Upper lobe of left lung (tissue), 5 donors: ENCODE results near the genes ZNF814, ZNF418, C19orf18 and ZNF584.

DNA sequence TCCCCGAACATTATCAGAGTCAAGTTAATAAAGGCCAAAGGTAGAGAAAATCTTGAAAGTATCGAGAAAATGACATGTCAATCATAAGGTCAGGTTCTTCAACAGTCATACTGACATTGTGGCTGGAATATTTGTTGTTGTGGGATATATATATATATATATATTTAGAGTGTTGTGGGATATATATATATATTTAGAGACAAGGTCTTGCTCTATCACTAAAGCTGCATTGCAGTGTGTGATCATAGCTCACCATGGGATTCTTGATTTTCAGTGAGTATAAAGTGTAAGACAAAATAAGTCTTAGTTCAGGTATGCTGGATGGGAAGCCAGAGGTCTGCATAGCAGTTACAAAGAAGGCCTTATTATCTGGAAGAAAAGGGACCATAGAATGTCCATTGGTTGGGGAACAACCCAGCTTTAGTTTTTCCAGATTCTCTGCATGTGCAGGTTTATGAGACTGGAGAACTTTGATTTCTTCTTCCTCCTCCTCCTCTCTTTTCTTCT lies 30.7 kb downstream of the EPN1 start:
- PRO-cap, 2 experiments, result no peak in any of the 2 experiments
- RAMPAGE, long total RNA, 4 experiments, result no peak in any of the 4 experiments

DNA sequence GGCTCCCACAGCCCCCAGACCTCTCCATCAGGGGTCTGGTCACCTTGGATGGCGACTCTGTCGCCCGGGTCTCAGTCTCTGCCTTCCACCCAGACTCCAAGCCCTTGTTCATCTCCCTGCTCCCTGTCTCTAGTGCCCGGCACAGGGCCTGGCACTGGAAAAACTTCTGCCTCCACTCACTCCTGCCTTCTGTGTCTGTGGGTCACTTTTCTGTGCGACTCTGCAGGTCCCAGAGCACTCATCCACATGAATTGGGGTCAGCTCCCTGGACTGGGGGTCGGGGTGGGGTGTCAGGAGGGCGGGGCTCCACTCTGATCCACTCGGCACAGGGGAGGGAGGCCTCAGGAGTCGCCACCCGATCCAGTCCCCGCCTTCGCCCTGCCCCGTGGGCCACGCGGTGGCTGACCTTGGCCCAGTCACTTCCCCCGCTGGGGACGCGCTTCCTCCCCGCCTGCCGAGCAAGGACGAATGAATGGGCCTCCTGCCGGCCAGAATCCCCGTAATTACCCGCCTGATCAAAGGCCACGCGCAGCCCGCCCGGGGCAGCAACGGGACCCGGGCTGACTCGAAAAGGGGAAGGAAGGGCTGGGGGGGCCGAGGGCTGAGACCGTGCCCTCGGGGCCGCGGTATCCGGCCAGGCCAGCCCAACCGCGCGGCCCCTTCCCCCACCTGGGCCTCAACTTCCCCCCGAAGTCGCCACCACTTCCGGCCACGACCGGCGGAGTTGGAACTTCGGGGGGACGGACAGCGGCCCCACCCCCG lies 860 bp downstream of the ZNF787 start:
- PRO-cap, 2 experiments, result peak in 1 of 2 experiments; most common plus-strand start position 464 of the sequence (in 1); most common minus-strand start position 380 of the sequence (in 1)
- RAMPAGE, long total RNA, 4 experiments, result start-site peak on the minus strand in 1 of 4 experiments, centred at position 382 of the sequence, 7 reads per replicate

DNA sequence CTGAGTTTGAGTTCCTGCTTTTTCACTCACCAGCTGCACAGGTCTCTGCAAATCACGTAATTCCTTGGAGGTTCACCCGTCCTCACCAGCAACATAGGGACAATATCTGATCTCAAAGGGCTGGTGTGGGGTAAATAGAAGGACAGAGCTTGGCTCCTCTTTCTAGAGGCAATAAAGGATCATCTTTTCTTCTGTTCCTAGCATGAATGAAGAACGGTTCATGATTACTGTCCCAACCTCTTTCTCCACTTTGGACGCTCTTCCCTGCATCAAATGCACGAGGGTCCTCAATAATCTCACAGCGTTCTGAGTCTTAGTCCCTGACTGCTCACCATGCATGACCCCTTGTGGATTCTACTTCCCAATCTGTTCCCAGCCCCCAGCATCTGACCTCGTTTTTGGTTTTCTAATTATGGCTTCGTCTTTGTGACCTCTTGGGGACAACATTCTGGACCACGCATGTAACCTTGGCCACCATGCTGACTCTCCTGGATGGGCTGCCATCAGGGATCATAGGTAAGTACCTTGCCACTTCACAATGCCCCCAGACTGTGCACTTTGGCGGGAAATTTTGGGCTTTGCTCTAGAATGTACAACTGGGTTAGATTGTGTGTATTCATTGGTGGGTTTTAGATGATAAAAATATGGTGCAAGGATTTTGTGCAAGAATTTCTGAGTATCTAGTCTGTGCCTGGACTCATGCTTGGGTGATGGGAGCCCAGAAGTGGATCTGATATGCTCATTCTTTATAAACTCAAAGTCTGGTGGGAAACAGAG lies 11.3 kb downstream of the EDDM13 start:
- PRO-cap, 2 experiments, result no peak in any of the 2 experiments
- RAMPAGE, long total RNA, 4 experiments, result no peak in any of the 4 experiments

DNA sequence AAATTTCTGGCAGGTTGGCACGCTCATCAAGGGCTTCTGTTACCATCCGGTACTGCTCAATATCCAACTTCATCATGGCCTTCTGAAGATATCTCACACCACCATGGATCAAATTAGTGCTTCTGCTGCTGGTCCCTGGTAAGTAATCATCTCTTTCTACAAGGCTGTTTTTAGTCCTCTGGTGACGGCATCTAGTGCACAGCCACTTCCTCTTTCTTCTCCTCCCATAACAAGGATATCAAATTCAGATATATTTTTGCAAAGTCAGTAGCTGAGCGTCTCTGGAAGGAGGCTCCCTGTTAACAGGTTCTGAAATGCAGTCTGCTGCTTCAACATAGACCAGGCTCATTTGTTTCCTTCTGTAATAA lies 7.2 kb upstream of the ZSCAN5A start:
- PRO-cap, 2 experiments, result no peak in any of the 2 experiments
- RAMPAGE, long total RNA, 4 experiments, result no peak in any of the 4 experiments

GRCh38 chr19:56966811-56967432 lies 126.4 kb upstream of the PEG3 start:
- PRO-cap, 2 experiments, result no peak in any of the 2 experiments
- RAMPAGE, long total RNA, 4 experiments, result no peak in any of the 4 experiments

- PRO-cap, 2 experiments, result no peak in any of the 2 experiments
- RAMPAGE, long total RNA, 4 experiments, result no peak in any of the 4 experiments
Measured at GRCh38 chr19:56973577-56974105, 133.1 kb upstream of the PEG3 start.

GRCh38 chr19:57306475-57307249 lies 13.6 kb upstream of the ZNF543 start:
- PRO-cap, 2 experiments, result no peak in any of the 2 experiments
- RAMPAGE, long total RNA, 4 experiments, result no peak in any of the 4 experiments

- PRO-cap, 2 experiments, result no peak in any of the 2 experiments
- RAMPAGE, long total RNA, 4 experiments, result no peak in any of the 4 experiments
Measured at GRCh38 chr19:57308068-57308707, 12.1 kb upstream of the ZNF543 start.

- PRO-cap, 2 experiments, result no peak in any of the 2 experiments
- RAMPAGE, long total RNA, 4 experiments, result start-site peak on the plus strand in 1 of 4 experiments, at chr19:57390410-57390705 at its widest, 11 reads per replicate
Measured at GRCh38 chr19:57390195-57391039, 763 bp downstream of the ZNF548 start.

GRCh38 chr19:57684082-57684869 lies 2.5 kb downstream of the ZNF551 start:
- PRO-cap, 2 experiments, result no peak in any of the 2 experiments
- RAMPAGE, long total RNA, 4 experiments, result start-site peak on the plus strand in 1 of 4 experiments, at chr19:57684173-57684541 at its widest, 7 reads per replicate

GRCh38 chr19:57815208-57815976 lies 679 bp upstream of the ZNF552 start:
- PRO-cap, 2 experiments, result no peak in any of the 2 experiments
- RAMPAGE, long total RNA, 4 experiments, result no peak in any of the 4 experiments

GRCh38 chr19:57850537-57851108 lies 964 bp downstream of the ZNF587 start:
- PRO-cap, 2 experiments, result no peak in any of the 2 experiments
- RAMPAGE, long total RNA, 4 experiments, result no peak in any of the 4 experiments

DNA sequence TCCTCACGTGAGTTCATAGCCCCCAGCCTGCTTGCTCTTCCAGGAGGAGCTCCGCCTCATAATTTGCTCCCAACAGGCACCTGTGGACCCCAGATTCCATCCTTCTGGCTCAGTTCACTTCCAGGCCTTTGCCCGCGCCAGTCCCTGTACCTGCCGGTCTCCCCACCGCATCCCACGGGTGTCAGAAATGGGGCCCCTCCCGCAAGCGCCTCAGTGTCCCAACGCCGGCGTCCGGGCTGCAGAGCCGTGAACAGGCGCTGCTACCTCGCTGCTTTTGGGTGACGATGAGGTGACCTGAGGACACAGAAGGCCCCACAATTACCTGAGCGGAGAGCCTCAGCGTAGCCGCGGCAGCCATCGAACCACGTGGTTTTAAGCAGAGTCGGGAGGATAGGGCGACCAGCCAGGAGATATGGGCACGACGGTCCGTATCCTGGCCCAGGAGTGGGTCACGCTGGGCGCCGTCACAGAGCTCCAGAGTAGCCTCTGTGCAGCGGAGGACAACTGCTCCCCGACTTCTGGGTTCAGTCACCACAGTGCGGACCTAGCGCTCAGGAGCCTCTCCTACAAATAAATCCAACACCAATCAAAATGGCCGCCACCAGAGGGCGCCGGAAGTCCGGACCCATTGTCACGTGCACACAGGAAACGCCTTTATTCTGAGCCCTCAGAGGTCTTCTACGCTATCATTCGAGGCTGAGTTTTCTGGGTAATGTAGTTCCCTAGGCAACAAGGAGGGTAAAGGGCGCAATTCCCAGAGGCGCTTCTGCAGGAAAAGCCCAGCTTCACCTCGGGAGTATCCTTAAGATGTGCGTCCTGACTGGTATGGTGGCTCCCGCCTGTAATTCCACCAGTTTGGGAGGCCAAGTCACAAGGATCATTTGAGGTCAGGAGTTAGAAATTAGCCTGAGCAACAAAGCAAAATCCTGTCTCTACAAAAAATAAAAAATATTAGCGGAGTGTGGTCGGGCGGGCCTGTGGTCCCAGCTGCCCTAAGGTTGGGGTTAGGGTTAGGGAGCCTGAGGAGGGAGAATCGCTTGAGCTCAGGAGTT lies at the start of gene ZNF814:
Gene ZNF814 (minus strand): TSS at position 593 of the 1,052 bp plus-strand sequence.
- PRO-cap, 2 experiments, result peak in 2 of 2 experiments; most common minus-strand start position 544 of the sequence (in 1)
- RAMPAGE, long total RNA, 4 experiments, result start-site peak on the minus strand in 4 of 4 experiments, centred at positions 565 to 589 of the sequence, 15 to 95 reads per replicate

DNA sequence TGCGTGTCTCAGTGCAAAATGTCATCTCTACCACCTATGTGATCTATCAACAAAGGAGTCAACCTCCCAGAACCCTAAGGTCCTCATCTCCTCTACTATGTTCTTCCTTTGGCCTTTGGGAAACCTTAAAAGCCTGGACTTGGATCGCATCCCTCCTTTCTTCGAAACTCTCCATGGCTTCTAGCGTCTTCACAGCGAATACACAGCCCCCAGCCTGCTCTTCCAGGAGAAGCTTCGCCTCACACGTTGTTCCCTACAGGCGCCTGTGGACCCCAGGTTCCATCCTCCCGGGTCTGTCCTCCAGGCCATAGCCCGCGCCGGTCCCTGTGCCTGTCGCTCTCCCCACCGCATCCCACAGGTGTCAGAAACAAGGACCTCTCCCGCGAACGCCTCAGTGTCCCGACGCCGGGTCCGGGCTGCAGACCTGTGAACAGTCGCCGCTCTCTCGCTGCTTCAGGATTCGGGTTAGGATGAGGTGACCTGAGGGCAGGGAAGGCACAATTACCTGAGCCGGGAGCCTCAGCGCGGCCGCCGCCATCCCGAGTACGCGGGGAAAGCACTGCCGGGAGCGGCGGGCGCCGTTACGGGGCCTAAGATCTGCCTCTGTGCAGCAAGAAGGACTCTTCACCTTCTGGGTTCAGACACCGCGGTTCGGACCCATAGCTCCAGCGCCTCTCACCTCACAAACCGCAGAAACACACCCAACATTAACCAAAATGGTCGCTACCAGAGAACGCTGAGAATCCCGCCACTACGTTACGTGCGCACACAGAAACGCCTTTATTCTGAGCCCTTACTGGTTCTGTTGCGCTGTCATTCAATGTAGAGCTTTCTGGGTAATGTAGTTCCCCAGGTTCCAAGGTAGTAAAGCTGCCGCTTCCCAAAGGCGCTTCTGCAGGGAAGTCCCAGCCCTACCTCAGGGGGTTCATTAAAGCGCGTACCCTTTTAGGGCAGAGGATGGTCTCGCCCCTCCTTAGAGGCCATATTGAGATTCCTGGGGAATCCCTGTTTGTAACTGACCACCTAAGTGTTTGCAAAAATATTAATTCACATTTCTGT lies at the start of gene ZNF418:
Gene ZNF418 (minus strand): TSS at position 747 of the 1,059 bp plus-strand sequence.
- PRO-cap, 2 experiments, result peak in 1 of 2 experiments; most common minus-strand start position 747 of the sequence (in 1)
- RAMPAGE, long total RNA, 4 experiments, result start-site peak on the minus strand in 2 of 4 experiments, centred at positions 739 to 741 of the sequence, 19 to 22 reads per replicate

- PRO-cap, 2 experiments, result no peak in any of the 2 experiments
- RAMPAGE, long total RNA, 4 experiments, result no peak in any of the 4 experiments
Measured at GRCh38 chr19:57974422-57974787, at the start of gene C19orf18. TSS of gene C19orf18 (minus strand) at chr19:57974534.

DNA sequence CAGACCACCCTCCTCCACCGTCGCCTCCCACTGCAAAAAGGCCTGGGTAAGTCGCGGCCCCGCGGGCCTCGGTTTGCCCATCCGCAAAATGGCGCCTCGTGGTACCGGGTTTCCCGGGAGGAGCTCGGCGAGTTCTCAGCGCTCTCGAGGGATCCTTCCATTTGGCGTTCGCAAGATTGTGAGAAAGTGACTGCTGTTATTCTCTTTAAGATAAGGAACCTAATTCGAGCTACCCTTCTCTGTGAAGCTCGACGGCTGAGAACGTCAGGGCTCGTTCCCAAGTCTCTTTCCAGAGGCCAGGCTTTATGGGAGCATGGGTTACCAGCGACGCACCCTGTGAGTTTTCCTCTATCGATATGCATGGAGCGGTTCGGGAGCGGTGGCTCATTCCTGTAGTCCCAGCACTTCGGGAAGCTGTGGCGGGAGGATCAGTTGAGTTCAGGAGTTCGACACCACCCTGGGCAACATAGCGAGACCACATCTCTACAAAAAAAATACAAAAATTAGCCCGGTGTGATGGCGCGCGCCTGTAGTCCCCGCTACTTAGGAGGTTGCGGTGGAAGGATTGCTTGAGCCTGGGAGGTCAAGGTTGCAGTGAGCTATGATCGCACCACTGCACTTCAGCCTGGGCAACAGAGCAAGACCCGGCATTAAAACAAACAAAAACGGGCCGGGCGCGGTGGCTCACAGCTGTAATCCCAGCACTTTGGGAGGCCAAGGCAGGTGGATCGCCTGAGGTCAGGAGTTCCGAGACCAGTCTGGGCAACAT lies 565 bp upstream of the ZNF606 start:
- PRO-cap, 2 experiments, result no peak in any of the 2 experiments
- RAMPAGE, long total RNA, 4 experiments, result no peak in any of the 4 experiments

GRCh38 chr19:58089698-58090257 lies 8.3 kb downstream of the ZSCAN18 start:
- PRO-cap, 2 experiments, result no peak in any of the 2 experiments
- RAMPAGE, long total RNA, 4 experiments, result no peak in any of the 4 experiments

GRCh38 chr19:58186352-58186844 lies 3.5 kb downstream of the ZNF274 start:
- PRO-cap, 2 experiments, result no peak in any of the 2 experiments
- RAMPAGE, long total RNA, 4 experiments, result no peak in any of the 4 experiments

DNA sequence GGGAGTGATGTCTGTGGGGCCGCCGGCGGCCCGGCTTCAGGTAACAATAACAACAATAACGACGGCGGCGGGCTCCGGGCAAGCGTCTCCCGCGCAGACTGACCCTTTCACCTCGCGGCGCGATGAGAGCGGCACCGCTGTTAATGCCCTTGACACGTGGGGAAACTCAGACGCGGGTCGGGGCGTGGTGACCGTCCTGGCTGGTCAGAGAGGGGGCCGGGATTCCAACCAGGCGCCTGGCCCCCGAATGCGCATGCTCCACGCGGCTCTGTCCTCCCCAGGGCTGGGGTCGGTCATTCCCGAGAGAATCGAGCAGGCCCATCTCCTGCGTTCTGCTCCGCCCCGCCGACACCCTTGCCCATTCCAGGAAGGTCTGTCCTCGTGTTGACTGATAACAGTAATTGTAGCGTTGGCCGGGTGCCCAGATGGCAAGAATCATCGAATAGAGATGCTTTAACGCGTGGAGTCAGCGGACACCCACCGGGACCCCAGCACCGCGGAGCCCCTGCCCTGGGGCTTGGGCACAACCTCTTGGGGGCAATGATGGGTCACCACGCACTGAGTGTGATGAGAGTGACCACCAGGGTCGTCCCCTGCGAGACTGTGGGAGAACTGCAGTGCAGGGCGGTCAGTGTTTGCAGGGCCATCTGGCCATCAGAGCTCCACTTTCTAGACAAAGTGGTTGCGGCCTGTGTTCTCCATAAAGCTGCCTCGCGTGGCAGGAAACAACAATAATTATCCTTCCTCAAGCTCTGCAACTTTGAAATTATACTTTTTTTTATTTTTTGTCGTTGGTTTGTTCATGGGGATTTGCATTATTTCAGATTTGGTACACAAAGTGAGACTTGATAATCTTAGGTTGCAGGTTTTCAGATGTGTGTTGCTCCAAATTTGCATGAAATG lies 604 bp downstream of the ZNF8 start:
- PRO-cap, 2 experiments, result peak in 1 of 2 experiments; most common plus-strand start position 61 of the sequence (in 1); most common minus-strand start position 100 of the sequence (in 1)
- RAMPAGE, long total RNA, 4 experiments, result no peak in any of the 4 experiments

DNA sequence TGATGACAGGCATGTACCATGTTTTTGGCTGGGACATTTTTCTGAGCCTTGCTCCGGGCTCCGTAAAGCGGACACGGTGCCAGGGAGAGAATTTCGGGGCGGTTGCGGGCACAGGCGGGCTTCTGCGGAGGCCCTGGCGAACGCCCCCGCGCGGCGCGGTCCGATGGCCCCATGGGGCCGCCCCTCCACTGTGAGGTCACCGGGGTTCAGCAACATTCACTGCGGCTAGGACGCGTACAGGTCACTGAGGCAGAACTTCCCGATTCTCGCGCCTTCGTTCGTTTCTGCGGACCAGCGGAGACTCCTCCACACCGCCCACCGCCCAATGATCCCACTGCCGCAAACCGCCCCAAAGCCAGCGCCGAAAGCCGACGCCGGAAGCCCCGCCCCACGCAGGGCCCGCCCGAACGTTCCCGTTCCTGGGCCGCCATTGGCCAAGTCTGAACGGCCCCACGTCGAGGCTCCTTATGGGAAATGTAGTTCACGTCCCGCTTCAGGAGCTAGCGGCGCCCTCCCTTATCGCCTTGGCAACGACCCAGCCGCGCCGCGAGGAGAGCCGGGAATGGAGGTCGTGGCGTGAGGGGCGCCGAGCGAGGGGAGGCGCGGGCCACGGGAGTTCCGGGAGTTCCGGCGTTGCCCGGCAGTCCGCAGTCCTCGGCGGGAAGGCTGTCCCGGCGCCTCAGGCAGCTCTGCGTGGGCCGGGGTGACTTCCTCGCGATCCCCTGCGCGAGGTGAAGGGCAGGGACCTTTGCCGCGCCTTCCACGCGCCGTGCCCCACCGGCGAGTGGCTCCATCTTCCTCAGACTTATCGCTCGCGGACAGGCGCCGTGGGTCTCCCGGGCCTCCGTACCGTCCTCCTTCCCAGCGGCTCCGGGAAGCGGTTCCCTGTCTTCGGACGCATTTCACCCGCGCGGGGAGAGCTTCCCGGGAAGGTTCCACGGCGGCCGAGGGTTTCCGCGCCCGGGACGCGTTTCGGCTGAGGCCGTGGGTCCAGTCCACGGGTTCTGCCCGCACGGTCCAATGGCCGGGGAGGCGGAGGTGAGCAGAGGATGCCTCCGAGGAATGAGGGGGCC lies at the start of gene ZNF584:
Gene ZNF584 (plus strand): TSS at position 522 of the 1,073 bp plus-strand sequence.
- PRO-cap, 2 experiments, result peak in 2 of 2 experiments; most common plus-strand start position 479 of the sequence (in 1); most common minus-strand start position 327 of the sequence (in 2)
- RAMPAGE, long total RNA, 4 experiments, result start-site peak on the plus strand in 4 of 4 experiments, centred at positions 531 to 546 of the sequence, 23 to 53 reads per replicate; start-site peak on the minus strand in 4 of 4 experiments, centred at positions 97 to 347 of the sequence, 10 to 24 reads per replicate